Skeletal muscle satellite cell (primary cell): ENCODE data around the genes THAP8, ZNF529 and ZNF793.

GRCh38 chr19:36053774-36054834 is at the start of gene THAP8:
Gene THAP8 (minus strand): TSS chr19:36054285.
- CAGE, long polyA plus RNA, result start-site peak on the minus strand at chr19:36054217-36054253, 24 and 19 reads in 2 replicates

GRCh38 chr19:36119985-36121119 is 5.1 kb downstream of the TBCB start:
- CAGE, long polyA plus RNA, result no peak

GRCh38 chr19:36140318-36140559 is 373 bp downstream of the CAPNS1 start:
- CAGE, long polyA plus RNA, result no peak

GRCh38 chr19:36169195-36169784 is 17.0 kb upstream of the COX7A1 start:
- CAGE, long polyA plus RNA, result no peak

DNA sequence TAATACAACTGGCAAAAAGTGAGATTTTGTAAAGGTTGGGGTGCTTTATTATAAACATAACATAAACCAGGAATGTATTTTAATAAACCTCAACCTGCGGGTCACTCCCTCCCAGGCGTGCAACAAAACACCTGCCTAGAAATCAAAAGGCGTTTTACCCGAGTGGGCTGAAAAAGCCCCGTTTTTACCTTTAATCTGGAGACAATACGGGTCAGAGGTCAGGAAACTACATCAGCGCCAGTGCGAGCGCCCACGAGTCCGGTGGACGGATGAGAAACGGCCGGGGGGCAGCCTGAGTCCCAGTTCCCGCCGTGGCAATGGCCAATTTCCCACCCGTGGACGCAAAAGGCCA is 47.8 kb downstream of the ZFP14 start:
- CAGE, long polyA plus RNA, result no peak

DNA sequence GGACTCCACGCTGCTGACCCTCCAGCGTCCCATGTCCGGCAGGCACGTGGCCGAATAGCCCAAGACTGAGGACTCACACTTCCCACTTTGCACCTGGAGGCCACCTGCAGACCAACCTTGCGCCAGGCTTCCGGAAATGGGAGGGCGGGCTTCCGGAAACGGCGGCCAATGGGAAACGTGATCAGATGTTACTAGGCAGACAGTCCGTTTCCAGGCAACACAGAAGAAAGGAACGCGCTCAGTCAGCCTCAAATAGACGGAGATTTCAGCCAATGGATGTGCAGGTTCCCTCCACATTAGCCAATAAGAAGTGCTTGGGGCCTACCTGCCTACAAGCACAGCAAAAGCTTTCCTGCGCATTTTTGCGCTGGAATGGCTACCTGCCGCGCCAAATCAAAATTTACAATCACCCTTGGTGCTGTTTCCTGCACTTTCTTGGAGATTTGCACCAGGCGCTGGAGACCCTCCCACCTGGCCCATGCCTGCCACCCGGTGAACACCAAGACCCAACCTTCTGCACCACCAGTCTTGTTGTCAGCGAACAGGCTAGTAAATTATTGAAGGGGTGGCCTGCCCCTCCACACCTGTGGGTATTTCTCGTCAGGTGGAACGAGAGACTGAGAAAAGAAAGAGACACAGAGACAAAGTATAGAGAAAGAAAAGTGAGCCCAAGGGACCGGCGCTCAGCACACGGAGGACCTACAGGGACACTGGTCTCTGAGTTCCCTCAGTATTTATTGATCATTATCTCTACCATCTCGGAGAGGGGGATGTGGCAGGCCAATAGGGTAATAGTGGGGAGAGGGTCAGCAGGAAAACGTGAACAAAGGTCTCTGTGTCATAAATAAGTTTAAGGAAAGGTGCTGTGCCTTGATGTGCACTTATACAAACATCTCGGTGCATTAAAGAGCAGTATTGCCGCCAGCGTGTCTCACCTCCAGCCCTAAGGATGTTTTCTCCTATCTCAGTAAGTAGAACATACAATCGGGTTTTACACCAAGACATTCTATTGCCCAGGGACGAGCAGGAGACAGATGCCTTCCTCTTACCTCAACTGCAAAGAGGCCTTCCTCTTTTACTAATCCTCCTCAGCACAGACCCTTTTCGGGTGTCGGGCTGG is 47.0 kb downstream of the ZFP14 start:
- CAGE, long polyA plus RNA, result start-site peak on the minus strand centred at position 98 of the sequence, 75 bp wide, 82 and 21 reads in 2 replicates

DNA sequence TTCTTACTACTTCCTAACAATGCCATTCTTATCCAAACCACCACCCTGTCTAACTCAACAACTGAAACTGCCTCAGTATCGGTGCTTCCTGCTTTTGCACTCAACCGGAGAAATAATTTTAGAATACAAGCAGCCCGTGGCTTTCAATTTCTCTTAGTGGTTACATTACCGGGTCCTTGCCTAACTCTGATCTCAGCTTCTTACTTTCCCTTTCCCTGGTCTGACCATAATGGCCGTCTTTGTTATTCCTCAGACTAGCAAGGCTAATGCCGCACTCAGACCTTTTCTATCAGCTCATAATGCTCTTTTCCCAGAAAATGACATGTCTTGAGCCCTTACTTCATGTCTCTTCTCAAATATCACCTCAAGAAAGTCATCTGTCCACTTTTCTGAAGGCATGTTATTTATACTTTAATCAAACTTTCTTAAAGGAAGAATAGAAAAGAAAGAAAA is 16.9 kb downstream of the ZFP82 start:
- CAGE, long polyA plus RNA, result no peak

GRCh38 chr19:36420882-36422127 is 2.9 kb upstream of the ZFP82 start:
- CAGE, long polyA plus RNA, result no peak

DNA sequence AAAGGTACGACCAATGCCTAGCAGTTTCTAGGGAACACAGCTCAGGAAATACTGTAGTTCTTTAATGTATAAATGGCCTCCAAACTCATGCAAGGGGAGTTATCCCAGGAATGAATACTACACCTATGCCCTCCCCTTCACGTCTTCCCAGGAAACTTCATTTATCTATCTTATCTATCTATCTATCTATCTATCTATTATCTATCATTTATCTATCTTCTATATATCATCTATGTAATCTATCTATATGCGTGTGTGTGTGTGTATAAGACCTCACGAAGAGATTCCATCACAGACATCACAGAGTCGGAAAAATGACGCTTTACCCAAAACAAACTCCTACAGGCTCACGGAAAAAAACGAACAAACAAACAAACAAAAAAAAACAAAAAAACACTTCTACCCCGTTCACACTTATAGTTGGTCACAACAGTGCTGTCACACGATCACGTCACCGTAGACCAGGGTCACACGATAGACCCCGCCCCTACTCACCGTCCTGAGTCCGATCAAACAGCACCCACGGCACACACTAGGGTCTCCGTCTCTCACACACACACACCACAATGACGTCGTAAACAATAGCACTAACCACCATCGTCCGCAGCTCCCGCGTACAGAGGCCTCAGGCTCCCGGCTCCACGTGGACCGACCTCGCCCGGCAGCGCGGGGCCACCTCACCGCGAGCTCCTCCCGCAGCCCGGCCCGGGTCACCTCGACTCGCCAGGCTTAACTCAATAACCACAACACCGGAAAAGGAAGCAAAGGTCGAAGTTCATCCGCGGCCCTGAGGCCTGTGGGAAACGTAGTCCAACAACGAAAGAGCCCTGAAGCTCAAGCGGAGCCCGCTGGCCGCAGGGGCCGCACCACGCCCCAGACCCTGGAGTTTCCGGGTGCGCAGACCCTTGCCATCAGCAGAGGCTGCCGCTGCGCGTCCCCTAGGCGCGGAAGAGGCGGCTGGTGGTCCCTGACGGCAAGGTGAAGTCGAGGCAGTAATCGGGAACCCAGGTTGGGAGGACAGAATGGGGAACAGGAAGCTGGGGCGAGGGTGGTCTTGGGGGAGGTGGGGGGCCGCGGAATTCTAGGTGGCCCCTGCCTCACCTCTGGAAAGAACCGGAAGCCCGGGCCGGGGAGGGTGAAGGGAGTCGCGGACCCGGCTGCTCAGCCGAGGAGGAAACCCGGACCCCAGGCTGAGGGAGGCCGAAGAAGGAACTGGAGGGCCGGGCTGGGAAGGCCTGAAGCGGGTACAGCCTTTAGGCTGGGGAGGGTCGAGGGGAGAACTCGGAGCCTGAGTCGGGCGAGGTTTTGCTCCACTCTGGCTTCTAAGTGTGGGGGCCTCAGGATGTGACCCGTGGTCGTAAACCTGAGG is at the start of gene ZNF529:
Gene ZNF529, minus strand, starts transcription at position 745 of the 1,369 bp plus-strand sequence.
- CAGE, long polyA plus RNA, result no peak

GRCh38 chr19:37506669-37507361 is at the start of gene ZNF793:
Gene ZNF793 (plus strand): TSS chr19:37506939.
- CAGE, long polyA plus RNA, result no peak

GRCh38 chr19:37691609-37692543 is 27.7 kb downstream of the ZNF607 start:
- CAGE, long polyA plus RNA, result no peak

- CAGE, long polyA plus RNA, result no peak
Observed at GRCh38 chr19:37817081-37817996, 38.0 kb upstream of the ZNF573 start.

GRCh38 chr19:37997870-37998405 is 90.9 kb downstream of the SIPA1L3 start:
- CAGE, long polyA plus RNA, result no peak

DNA sequence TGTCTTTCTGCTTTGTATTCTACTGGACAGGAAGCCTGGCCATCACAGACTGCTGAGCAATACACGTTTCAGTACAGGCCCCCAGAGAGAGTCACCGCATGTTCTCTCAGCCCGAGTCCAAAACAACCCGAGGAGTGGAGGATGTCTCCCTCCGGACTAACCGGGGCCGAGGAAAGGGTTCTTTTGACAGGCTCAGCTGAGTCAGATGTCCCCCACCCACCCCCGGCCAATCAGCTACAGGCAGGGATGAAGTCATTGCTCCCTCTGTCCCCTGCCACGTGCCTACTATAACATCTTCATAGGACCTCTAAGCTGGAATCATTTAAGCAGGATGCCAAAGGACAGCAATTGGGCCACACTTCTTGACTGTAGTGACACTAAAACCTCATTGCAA is 97.9 kb downstream of the SIPA1L3 start:
- CAGE, long polyA plus RNA, result no peak

- CAGE, long polyA plus RNA, result no peak
Observed at GRCh38 chr19:38062946-38063645, 156.1 kb downstream of the SIPA1L3 start.

GRCh38 chr19:38209994-38210951 is 13.7 kb downstream of the DPF1 start:
- CAGE, long polyA plus RNA, result no peak

- CAGE, long polyA plus RNA, result no peak
Observed at GRCh38 chr19:38290407-38291354, 13.4 kb upstream of the C19orf33 start.

- CAGE, long polyA plus RNA, result no peak
Observed at GRCh38 chr19:38318645-38319030, 1.0 kb upstream of the KCNK6 start.

- CAGE, long polyA plus RNA, result no peak
Observed at GRCh38 chr19:38336752-38337539, 1.3 kb downstream of the CATSPERG start.

DNA sequence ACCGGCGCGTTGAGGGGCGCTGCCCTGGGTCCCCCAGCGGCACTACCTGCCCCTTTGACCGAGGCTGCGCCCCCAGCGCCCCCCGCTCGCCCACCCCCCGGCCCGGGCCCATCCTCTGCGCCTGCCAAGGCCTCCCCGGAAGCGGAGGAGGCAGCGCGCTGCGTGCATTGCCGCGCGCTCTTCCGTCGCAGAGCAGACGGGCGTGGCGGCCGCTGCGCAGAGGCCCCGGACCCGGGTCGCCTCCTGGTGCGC is 7.1 kb downstream of the SPRED3 start:
- CAGE, long polyA plus RNA, result no peak